ENCODE data around the genes SCYGR4 and DAW1.

DNA sequence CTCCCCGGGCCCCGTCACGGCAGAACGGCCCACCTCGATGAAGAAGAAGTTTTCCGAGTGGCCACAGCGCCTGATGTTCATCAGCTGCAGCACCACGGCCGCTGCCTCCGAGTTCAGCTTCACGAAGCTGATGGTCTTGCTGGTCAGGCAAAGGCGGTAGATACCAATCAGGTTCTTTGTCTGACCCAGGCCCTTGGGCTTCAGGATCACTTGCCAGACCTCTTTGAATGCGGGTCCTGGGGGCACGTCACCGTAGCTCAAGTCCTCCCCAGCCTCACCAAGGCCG lies 1.6 kb downstream of the IRS1 start:
- RRBS, result no CpG with 5 or more reads among the region's 16 CpGs

GRCh38 chr2:227330335-227331047 lies 5.4 kb downstream of the MFF start:
- RRBS, result no CpG with 5 or more reads among the region's 8 CpGs

DNA sequence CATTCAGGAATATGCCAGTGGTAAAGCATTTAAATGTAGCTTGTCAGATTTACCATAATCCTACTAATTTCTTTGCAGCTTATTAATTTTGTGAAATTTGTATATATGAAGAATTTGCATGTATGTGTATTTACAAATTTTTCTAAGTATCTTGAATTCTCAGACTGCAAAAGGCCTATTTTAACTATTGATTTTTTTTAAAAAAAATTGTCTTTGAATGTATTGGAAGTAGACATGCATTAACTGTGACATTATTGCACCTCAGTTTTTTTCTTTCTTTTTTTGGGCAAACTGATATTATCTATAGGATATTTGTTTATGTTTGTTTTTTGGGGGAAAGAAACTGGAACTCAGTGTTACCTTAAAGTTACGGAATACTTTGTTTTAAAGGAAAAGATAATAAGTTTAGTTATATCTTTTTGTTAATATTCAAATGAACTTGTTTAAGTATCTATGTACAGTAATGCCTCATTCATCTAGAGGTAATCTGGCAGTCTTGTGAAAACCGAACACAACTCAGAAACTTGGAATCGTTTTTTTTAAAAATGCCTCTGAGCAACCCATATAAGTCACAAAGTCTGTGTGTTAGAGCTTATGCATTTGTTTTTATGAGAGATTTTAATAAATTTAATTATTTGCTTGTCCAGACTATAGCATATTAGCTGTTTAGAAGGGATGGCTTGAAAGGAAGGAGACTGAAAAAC lies 43.3 kb upstream of the SCYGR2 start:
- RRBS, result no CpG with 5 or more reads among the region's 3 CpGs

- RRBS, result no CpG with 5 or more reads among the region's 2 CpGs
Observed at GRCh38 chr2:227566302-227566829, 32.3 kb upstream of the SCYGR2 start.

- RRBS, result no CpG with 5 or more reads among the region's 7 CpGs
Observed at GRCh38 chr2:227617298-227617696, at the start of gene SCYGR4. Gene SCYGR4 (plus strand): TSS chr2:227617498.

GRCh38 chr2:227783388-227783875 lies 30.2 kb upstream of the CCL20 start:
- RRBS, result no CpG with 5 or more reads among the region's 6 CpGs

GRCh38 chr2:227818700-227819283 lies 5.2 kb downstream of the CCL20 start:
- RRBS, result no CpG with 5 or more reads among the region's 9 CpGs

DNA sequence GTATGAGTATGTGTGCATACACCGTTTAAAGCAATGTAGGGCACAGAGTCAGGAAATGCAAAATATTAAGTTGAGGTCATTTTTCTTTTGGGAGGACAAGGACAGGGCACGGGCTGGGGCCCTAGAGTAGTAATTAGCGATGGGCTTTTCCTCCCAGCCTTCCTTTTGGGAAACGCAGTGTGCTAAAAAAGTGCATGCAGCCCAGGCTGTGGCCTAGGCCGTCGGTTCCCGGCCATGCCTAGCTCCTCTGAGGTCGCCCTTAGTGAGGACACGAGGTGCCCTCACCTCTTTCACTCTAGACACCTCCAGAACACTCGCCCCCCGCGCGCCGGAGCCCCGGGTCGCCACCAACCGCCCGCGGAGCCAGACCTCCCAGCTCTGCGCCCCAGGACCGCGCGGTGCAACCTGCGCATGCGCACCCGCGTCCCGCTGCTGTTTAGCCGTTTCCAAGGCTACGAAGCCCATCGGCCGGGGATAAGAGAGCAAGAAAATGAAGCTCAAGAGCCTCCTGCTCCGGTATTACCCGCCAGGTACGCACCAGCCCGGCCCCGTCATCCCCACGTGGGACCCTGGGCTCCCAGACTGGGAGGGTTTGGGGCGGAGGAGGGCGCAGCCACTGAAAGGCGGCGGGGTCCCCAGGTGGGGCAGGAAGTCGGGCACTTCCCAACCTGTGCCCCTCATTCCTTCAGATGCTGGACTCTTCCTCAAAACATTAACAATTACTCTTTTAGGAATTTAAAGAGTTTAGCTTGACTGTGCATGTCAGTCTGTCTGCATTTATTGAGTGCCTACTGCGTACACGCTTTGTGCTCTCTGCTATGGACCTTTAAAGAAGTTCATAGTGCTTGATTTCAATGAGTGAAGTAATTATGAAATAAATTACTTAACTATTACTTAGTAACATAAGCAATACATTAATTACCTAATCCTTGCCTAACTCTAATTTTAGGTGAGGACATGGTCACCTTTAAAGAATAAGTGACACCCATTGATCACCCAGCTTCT lies at the start of gene DAW1:
TSS of gene DAW1 (plus strand) at position 432 of the 1,005 bp plus-strand sequence.
- RRBS, result 4% methylated on average over 16 of the region's 45 CpGs

GRCh38 chr2:227953270-227953552 lies 81.8 kb downstream of the DAW1 start:
- RRBS, result no CpG with 5 or more reads among the region's 2 CpGs

GRCh38 chr2:228841345-228842294 lies 429.5 kb downstream of the PID1 start:
- RRBS, result no CpG with 5 or more reads among the region's 11 CpGs

DNA sequence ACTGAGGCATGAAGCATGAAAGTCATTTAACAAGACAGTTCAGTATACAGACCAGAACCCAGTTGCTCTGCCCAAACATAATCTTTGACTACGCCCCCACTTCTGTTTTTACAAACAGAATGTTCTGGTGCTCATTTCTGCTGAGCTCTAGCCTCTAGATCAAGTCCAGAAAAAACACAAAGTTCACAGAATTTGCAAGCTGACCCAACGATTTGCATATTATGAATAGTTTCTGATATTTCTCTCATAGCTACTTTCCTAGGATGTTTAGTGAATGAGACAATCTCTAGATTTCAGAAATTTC lies 424.9 kb downstream of the PID1 start:
- RRBS, result no CpG with 5 or more reads among the region's 2 CpGs

DNA sequence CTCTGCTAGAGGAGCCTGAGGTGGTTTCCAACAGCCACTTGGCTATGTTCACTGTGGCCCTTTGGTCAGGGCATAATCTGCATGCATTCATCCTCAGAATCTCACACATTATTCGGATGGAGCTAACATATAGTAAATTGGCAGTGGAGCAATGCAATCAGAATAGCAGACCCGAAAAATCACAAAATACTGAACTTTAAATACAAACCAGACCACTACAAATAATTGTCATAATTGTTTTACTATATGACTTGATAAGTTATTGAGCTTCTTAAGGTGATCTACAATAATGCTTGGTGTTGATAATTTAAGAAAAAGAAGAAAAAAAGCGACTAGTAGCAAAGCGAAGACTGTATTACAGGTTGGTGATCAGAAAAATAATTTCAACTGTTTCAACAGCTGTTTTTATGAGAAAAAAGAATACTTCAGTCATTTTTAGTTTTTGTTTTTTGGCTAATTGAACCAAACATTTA lies 253.8 kb downstream of the PID1 start:
- RRBS, result no CpG with 5 or more reads among the region's 4 CpGs

DNA sequence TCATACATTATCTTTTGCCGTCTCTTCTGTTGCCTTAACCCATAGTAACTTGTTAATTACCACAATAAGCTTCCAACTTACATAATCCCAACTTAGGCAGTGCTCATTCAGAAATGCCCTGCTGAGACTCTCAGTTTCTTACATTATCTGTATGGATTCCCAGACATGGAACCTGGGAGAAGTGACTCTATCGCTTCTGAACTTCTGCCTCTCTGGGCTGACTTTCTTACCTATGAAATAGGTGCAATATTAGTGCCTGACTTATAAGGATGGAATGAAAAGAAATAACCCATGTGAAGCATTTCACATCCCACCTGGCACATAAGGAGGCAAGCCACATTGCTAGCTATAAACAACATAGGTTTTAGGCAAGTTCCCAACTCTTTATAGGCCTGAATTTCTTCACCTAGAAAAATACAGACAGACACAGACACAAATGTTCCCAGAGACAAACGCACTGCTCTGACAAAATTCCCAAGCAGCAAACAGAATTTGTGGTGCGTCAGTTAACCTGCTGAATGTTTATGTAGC lies 166.5 kb downstream of the PID1 start:
- RRBS, result no CpG with 5 or more reads among the region's 4 CpGs

DNA sequence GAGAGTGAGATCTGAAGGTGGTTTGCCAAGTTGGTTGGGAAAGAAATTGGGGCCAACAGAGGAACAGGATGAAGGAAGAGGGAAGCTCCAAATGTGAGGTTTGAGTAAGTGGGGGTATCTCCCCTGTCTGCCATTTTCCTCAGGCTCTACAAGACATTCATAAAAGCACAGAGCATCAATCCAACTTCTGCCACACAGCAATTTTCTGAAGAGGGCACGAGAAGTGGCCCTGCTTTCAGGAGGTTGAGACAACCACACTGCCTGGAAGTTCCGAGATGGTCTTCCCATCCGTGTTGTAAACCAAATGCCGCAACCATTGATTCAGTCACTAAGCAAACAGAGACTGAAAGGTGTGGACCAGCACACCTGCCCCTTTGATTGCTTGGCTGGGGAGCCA lies 111.2 kb downstream of the PID1 start:
- RRBS, result no CpG with 5 or more reads among the region's 4 CpGs

GRCh38 chr2:229261001-229261371 lies 10.1 kb downstream of the PID1 start:
- RRBS, result no CpG with 5 or more reads among the region's 2 CpGs

DNA sequence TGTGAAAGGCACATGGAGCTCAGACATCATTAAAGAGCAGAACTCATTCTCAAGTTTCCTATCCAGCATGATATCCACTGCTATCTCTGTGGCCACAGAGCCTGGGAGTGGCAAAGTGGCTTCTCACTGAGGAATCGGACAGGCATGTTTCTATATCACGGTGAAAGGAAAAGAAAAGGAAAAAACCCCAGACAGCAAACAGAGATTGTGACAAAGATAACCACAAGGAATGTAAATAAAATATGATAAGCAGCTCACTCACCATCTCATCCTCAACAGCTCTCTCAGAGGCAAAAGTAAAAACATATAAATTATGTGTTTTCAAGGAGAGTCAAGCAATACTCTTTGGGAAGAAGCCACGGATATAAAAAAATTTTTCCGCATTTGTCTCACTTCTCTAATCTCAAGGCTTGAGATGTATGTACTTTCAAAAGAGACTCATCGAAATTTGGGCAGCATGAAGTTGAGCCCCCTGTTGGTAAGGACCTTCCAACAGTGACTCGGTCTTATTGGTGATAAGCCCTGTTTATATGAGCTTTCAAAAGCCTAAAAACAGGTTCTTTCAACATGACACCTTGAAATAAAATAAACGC lies 2.3 kb downstream of the PID1 start:
- RRBS, result no CpG with 5 or more reads among the region's 7 CpGs

DNA sequence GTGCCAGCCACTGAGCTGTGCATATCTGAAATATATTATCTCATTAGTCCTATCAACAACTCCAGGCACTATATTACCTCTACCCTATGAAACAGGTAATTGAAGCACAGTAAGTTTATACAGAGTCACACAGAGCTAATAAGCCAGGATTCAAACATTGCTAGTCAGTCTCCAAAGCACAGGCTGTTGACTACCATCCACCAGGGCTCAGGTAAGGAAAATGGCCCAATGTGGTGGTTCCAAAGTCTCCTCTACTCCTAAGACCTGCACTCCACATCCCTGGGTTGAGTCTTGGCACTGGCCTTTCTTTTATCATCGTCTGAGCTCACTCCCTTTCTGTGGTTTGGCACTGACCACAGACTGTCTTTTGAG lies 11.8 kb upstream of the PID1 start:
- RRBS, result no CpG with 5 or more reads among the region's 1 CpG

DNA sequence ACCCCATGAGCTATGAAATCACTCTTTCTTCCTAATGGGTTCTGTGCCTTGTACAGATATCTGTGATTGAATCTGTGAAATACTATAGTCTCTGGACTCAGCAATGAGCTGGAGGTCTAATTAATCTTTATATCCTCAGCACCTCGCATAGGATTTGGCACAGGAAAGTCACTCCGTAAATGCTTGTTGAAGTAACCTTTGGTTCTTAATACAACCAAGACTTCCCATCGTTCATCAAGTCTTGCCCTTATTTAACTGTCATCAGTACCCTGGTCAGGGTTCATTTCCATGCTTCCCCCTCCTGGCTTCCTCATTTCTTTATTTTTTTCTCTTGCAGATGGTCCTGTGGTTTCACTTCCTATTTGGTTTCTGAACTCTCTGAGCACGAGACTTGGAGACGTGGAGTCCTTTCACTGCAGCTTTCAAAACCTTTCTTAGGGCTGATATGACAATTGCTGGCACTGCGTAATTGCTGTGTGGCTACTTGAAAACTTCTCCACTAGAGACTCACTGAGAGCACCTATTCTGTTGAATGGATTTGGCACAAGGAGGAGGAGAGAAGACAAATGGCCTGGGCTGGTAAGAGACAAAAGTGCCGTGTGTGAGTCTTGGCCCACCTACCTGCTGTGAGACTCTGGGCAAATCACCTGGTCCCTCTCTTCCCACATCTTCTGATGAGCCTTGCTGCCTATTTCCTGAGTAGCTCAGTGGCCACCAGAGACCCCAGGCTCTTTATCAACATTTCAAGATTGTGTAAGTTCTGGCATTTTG lies 59.9 kb upstream of the PID1 start:
- RRBS, result no CpG with 5 or more reads among the region's 7 CpGs

DNA sequence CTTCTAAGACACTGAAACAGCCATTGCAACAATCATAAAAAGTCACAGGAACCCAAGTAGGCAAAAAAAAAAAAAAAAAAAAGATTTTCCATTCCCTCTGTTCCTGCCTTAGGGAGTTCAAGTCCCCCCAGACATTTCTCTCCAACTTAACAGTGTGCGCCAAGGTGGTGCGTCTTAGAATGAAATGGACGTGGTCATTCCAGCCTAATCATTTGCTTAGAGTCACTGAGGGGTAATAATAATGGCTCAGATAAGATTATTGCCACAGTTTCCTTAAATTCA lies 171.7 kb downstream of the DNER start:
- RRBS, result no CpG with 5 or more reads among the region's 3 CpGs

Measured in mononuclear cell (primary cell).